ENCODE results near the genes CSTF2, RAB40AL, BEX4, TCEAL1, TMSB15B and TMSB15C.

DNA sequence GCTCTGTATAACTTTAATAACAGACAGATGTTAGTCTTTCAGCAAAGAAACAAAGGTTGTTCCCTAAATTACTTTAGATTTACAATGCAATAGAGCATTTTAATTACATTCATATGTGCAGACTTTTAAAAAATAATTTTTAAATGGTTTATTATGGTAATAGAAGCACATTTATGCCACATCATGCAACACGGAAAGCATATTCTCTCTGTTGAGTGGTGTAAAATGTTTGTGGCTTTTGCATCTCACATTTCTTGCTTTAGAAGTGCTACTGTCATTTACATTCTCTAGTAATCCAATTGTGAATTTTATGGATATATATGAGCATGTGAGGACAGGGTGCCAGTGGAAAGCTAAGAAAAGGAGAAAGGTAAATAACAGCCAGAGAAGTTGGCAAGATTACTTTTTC is 305.0 kb downstream of the RPA4 start:
- PRO-cap, 2 experiments = no peak in any of the 2 experiments
- RAMPAGE, long total RNA, 4 experiments = no peak in any of the 4 experiments

DNA sequence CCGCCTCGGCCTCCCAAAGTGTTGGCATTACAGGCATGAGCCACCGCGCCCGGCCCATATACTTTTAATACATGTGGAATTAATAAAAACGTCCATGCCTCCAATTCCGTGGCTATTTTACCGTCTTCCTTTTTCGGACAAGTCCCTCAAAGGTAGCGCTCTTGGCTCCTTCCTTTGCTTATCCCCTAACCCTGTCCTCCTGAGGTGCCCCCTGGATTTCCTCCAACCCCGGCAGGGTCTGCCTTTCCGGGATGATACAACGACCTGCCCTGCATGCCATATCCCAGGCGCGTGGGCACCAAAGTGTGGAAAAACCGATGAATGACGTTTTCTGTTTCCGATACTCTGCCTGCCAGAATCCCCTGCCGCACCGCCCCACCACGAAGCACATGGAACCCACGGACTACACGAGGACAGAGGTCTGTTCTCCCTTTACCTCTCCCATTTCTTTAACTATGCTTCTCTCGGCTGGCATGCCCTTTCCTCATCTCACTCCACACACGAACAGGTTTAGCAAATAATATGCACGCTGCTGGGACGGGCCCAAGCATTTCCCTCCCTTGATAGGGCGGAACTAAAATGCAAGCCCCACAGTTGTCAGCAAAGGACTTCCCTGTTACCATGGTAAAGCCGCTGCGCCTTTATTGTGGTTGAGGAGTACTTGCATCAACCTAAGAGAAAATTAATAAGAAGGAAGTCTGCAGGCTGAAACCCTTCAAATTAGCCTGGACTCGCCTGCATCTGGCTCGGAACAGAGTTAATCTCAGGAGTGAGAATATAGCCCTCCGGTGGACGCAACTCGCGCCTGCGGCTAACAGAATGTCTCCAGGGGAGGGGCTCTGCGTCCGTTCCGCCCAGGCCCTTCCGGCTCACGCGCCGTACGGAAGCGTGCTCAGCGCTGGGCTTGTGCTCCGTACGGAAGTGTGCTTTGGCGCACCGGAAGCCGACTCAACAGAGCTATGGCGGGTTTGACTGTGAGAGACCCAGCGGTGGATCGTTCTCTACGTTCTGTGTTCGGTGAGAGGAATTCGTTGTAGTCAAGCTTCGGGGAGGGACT is at the start of gene CSTF2:
Gene CSTF2 (plus strand): TSS at position 934 of the 1,057 bp plus-strand sequence.
- PRO-cap, 2 experiments = peak in 1 of 2 experiments; most common plus-strand start position 954 of the sequence (in 1); most common minus-strand start position 813 of the sequence (in 1)
- RAMPAGE, long total RNA, 4 experiments = start-site peak on the plus strand in 2 of 4 experiments, centred at positions 936 to 946 of the sequence, 36 to 90 reads per replicate

GRCh38 chrX:101079762-101080752 is 1.4 kb downstream of the TMEM35A start:
- PRO-cap, 2 experiments = no peak in any of the 2 experiments
- RAMPAGE, long total RNA, 4 experiments = no peak in any of the 4 experiments

GRCh38 chrX:101093380-101093809 is 4.6 kb upstream of the CENPI start:
- PRO-cap, 2 experiments = no peak in any of the 2 experiments
- RAMPAGE, long total RNA, 4 experiments = no peak in any of the 4 experiments

DNA sequence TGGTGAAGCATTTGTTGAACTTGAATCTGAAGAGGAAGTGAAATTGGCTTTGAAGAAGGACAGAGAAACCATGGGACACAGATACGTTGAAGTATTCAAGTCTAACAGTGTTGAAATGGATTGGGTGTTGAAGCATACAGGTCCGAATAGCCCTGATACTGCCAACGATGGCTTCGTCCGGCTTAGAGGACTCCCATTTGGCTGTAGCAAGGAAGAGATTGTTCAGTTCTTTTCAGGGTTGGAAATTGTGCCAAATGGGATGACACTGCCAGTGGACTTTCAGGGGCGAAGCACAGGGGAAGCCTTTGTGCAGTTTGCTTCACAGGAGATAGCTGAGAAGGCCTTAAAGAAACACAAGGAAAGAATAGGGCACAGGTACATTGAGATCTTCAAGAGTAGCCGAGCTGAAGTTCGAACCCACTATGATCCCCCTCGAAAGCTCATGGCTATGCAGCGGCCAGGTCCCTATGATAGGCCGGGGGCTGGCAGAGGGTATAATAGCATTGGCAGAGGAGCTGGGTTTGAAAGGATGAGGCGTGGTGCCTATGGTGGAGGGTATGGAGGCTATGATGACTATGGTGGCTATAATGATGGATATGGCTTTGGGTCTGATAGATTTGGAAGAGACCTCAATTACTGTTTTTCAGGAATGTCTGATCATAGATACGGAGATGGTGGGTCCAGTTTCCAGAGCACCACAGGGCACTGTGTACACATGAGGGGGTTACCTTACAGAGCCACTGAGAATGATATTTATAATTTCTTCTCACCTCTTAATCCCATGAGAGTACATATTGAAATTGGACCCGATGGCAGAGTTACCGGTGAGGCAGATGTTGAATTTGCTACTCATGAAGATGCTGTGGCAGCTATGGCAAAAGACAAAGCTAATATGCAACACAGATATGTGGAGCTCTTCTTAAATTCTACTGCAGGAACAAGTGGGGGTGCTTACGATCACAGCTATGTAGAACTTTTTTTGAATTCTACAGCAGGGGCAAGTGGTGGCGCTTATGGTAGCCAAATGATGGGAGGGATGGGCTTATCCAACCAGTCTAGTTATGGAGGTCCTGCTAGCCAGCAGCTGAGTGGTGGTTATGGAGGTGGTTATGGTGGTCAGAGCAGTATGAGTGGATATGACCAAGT is 4.5 kb downstream of the HNRNPH2 start:
- PRO-cap, 2 experiments = no peak in any of the 2 experiments
- RAMPAGE, long total RNA, 4 experiments = start-site peak on the plus strand in 1 of 4 experiments, centred at positions 676 to 1,092 of the sequence, 17 to 44 reads per replicate

DNA sequence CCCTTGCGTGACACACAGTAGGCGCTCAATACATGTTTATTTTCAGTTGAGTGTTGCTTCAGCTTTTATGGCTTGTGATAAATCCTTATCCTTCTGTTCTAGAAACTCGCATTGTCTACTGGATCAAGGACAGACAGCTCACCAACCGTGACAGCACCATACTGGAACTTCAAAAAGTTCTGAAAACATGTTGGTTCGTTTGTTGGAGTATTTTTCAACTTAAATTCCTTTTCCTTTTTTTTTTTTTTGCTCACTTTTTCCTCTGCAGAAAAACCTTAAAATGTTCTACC is 10.7 kb downstream of the HNRNPH2 start:
- PRO-cap, 2 experiments = no peak in any of the 2 experiments
- RAMPAGE, long total RNA, 4 experiments = start-site peak on the plus strand in 1 of 4 experiments, centred at position 152 of the sequence, 20 reads per replicate

GRCh38 chrX:101424471-101425324 is 16.7 kb downstream of the HNRNPH2 start:
- PRO-cap, 2 experiments = no peak in any of the 2 experiments
- RAMPAGE, long total RNA, 4 experiments = no peak in any of the 4 experiments

DNA sequence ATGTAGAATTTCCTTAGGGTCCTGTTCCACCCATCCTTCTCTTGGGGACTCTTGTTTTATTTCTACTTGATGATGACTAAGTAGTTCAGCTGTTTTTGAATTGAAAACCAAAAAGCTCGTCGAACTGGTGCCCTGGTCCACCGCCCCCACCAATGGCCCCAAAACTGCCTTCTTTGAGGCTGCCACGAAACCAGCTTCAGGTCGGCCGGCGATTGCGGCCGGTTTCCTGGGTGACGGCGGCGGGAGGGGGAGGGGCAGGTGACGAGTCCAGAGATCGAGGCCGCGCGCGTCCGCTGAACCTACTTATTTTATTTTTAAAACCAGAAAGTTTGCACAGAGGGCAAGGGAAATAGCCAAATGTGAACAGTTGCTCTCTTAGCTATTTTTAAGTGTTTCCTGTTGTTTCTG is 120.7 kb upstream of the ARMCX2 start:
- PRO-cap, 2 experiments = no peak in any of the 2 experiments
- RAMPAGE, long total RNA, 4 experiments = no peak in any of the 4 experiments

DNA sequence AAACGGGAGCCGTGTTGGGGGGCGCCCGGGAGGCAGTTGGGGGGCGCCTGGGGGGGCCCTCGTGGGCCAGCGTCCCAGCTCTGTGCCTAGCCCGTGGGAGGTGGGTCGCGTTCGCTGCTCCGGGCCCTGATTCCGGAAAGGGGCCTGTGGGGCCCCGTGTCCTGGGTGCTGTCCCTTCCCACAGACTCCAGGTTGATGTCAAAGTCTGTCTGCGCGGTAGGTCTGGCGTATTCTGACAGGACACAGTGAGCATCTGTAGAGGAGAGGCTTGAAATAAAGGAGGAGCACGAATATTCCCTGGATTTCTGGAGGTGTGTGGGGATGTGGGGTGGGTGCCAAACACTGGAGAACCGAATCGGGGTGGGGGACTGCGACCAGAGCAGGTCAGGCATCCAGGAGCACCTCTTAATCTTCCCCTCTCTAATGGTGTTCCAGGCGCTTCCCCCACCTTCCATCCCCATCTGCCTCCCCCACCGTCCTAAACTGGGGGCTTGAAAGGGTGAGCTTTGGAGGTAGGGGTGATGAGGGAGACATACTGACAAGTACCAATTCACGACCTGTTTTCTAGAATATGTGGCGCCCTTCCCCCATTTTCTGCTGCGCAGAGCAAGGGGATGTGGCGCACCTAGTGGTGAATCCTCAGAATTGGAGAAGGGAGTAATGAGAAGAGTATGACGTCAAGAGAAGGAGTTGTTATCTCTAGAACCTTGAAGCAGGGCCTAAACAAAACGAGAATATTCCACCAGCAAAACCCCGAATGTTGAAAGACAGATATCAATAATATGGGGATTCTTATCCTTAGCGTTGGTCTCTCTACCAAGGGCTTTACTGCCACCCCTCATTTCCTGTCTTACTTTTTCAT is 903 bp downstream of the GPRASP1 start:
- PRO-cap, 2 experiments = peak in 1 of 2 experiments; most common minus-strand start position 601 of the sequence (in 1)
- RAMPAGE, long total RNA, 4 experiments = no peak in any of the 4 experiments

DNA sequence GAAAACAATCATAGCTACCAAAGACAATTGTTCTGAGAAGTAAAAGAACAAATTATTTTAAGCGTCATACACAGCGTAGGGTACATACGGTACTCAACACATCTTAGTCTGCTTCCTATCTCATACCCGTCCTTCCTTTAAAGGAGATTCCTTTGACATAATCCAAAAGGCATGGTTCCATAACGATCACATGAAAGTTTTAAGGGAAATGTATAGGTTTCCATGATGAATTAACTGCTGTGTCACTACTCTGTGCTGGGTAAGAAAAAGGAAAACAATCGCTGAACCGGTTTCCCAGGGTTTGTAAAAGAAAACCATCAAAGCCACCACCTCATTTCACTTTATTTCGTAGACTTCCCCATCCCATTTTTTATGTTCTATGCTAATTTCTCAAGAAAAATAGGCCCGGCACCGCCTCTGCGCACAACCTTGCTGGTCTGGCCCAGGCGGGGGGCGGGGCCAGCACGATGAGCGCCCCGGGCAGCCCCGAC is at the start of gene RAB40AL:
Gene RAB40AL (plus strand): TSS at position 421 of the 491 bp plus-strand sequence.
- PRO-cap, 2 experiments = no peak in any of the 2 experiments
- RAMPAGE, long total RNA, 4 experiments = no peak in any of the 4 experiments

GRCh38 chrX:103214707-103215405 is at the start of gene BEX4:
BEX4 (plus strand) TSS chrX:103215108.
- PRO-cap, 2 experiments = peak in 2 of 2 experiments; most common plus-strand start chrX:103215131 (in 1); most common minus-strand start chrX:103214979 (in 2)
- RAMPAGE, long total RNA, 4 experiments = start-site peak on the plus strand in 4 of 4 experiments, at chrX:103215115-103215158 at its widest, 77 to 1,679 reads per replicate

- PRO-cap, 2 experiments = no peak in any of the 2 experiments
- RAMPAGE, long total RNA, 4 experiments = no peak in any of the 4 experiments
Measured at GRCh38 chrX:103215406-103216557, 874 bp downstream of the BEX4 start.

DNA sequence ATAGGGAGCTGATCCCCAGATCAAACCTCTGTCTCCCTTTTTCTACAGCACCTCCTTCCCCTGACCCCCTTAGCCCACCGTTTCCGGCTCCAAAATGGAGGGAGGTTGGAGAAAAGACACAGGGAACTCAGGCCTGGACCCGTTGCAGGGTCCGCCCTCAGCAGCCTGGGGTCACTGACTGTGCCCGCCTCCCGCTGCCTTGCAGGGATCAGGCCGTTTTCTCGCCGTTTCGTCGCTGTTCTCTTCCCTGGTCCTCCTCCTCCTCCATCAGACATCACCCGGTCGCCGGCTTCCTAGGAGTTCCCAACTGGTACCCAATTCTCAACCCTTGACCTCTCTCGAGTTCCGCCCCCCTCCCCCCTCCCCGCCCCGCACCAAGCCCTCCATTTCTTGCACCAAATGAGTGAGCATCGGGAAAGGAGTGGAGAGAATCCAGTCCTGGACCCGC is 585 bp downstream of the TCEAL5 start:
- PRO-cap, 2 experiments = no peak in any of the 2 experiments
- RAMPAGE, long total RNA, 4 experiments = no peak in any of the 4 experiments

GRCh38 chrX:103628342-103629216 is at the start of gene TCEAL1:
TCEAL1 (plus strand) TSS chrX:103628975.
- PRO-cap, 2 experiments = peak in 2 of 2 experiments; most common plus-strand start chrX:103628928 (in 2); most common minus-strand start chrX:103628873 (in 1)
- RAMPAGE, long total RNA, 4 experiments = start-site peak on the plus strand in 3 of 4 experiments, at chrX:103628900-103629009 at its widest, 35 to 95 reads per replicate

GRCh38 chrX:103688975-103689335 is 2.5 kb upstream of the MORF4L2 start:
- PRO-cap, 2 experiments = no peak in any of the 2 experiments
- RAMPAGE, long total RNA, 4 experiments = no peak in any of the 4 experiments

DNA sequence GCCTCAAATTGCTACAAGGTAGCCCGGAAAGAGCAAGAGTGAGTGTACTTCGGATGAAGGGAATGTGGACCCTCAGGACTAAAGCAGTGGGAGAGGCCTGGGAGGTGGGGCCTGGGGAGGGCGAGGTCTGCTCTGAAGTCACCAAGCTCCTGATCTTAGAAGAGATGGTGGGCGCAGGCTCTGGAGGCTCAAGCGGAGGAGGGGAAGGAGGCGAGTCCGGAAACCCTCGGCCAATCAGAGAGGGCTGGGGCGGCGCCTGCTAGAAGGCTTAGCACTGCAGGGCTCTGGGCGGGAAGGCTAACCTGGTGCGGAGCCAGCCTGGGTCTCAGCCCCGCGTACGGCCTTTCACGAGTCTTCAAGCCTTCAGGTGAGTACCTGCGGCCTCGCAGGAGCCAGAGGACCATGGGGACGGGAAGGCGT is at the start of gene TMSB15B:
Gene TMSB15B (plus strand): TSS at position 271 of the 420 bp plus-strand sequence.
- PRO-cap, 2 experiments = no peak in any of the 2 experiments
- RAMPAGE, long total RNA, 4 experiments = no peak in any of the 4 experiments

DNA sequence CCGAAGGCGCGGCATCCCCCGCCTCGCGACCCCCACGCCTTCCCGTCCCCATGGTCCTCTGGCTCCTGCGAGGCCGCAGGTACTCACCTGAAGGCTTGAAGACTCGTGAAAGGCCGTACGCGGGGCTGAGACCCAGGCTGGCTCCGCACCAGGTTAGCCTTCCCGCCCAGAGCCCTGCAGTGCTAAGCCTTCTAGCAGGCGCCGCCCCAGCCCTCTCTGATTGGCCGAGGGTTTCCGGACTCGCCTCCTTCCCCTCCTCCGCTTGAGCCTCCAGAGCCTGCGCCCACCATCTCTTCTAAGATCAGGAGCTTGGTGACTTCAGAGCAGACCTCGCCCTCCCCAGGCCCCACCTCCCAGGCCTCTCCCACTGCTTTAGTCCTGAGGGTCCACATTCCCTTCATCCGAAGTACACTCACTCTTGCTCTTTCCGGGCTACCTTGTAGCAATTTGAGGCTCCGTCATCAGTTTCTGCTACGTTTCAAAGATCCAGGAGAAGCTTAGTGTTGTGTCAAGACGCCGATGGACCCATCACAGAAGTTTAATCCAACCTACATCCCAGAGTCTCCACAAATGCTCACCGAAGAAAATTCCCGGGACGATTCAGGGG is at the start of gene TMSB15C:
Gene TMSB15C (minus strand): TSS at position 184 of the 607 bp plus-strand sequence.
- PRO-cap, 2 experiments = no peak in any of the 2 experiments
- RAMPAGE, long total RNA, 4 experiments = no peak in any of the 4 experiments

DNA sequence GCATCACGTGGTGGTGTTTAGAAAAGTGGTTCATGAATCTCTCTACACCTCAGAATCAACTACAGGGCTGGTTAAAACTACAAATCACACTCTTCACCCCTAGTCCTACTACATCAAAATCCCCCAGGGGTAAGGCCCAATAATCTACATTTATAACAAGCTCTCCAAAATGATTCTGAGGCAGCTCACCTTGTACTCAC is 1.3 kb upstream of the ZCCHC18 start:
- PRO-cap, 2 experiments = no peak in any of the 2 experiments
- RAMPAGE, long total RNA, 4 experiments = no peak in any of the 4 experiments

GRCh38 chrX:104122775-104123180 is 10.5 kb downstream of the ZCCHC18 start:
- PRO-cap, 2 experiments = no peak in any of the 2 experiments
- RAMPAGE, long total RNA, 4 experiments = no peak in any of the 4 experiments

DNA sequence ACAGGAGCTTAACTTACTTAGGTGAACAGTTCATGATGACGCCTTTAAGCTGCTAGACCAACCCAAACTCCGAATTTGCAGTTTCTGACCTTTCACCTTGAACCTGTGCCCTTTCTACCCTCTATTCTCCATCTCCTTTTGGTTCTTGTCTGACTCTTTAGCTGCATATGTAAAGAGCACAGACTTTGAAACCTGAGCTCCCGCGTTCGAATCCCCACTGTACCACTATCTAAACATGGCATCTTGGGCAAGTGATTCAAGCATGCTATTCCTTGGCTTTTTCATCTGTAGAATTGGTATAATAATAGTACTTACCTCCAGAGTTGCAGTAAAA is 398 bp upstream of the SLC25A53 start:
- PRO-cap, 2 experiments = no peak in any of the 2 experiments
- RAMPAGE, long total RNA, 4 experiments = no peak in any of the 4 experiments

Data from upper lobe of left lung (tissue), 5 donors.